ENCODE measurements around the gene ANK3.

DNA sequence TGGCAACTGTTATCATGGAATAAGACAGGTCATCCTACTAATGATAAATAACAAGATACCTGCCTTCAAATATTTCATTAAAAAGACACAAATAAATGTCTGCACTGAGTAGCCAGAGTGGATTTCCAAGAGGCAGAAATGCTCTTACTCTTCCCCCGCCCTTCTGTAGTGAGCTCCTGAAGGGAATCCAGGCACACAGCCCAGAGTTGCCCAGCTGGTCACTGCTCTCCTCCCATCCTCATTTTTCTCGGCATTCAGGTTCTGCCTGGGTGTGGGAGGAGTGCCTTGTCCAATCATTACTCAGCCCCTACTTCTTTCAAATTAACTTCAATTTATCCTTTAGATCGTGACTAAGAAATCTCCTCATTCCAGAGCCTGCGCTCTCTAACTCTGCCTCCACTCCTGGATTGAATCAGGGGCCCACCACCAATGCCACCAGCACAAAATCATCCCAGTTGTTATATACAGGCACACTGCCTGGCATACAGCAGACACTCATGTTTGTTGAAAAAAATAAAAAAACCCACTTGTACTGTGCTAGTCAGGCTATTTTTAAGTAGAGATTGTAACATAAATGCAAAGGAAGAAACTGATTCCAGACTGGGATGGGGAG, 12.2 kb downstream of the CCDC6 start:
- PRO-cap = no peak
- RAMPAGE, long total RNA = no peak
- RRBS = no CpG with 5 or more reads among the region's 4 CpGs

DNA sequence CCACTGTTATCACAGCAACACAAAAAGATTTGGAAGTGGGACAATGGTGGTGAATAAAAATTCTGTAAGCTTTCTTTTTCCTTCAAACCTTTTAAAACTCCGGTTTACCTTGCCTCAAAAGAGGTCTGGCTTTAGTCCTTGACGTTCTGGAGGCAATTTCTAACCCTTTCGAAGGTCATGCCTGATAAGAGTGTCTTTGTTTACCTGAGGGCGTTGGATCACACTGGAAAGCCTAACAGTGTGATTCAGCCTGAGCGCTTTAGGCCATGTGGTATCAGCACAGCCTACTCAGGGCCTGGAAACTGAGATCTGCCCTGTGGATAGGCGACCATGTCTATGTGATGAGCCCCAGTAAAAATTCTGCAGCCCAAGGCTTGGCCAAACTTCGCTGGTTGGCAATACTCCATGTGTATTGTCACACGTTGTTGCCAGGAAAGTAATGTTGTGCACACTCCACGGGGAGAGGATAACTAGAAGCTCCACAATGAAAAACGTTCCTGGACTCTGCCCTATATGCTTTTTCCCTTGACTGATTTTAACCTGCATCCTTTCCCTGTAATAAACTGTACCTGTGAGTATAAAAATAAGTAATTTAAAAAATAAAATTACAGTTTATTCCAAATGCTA, 10.7 kb downstream of the CCDC6 start:
- PRO-cap = no peak
- RAMPAGE, long total RNA = no peak
- RRBS = no CpG with 5 or more reads among the region's 10 CpGs

DNA sequence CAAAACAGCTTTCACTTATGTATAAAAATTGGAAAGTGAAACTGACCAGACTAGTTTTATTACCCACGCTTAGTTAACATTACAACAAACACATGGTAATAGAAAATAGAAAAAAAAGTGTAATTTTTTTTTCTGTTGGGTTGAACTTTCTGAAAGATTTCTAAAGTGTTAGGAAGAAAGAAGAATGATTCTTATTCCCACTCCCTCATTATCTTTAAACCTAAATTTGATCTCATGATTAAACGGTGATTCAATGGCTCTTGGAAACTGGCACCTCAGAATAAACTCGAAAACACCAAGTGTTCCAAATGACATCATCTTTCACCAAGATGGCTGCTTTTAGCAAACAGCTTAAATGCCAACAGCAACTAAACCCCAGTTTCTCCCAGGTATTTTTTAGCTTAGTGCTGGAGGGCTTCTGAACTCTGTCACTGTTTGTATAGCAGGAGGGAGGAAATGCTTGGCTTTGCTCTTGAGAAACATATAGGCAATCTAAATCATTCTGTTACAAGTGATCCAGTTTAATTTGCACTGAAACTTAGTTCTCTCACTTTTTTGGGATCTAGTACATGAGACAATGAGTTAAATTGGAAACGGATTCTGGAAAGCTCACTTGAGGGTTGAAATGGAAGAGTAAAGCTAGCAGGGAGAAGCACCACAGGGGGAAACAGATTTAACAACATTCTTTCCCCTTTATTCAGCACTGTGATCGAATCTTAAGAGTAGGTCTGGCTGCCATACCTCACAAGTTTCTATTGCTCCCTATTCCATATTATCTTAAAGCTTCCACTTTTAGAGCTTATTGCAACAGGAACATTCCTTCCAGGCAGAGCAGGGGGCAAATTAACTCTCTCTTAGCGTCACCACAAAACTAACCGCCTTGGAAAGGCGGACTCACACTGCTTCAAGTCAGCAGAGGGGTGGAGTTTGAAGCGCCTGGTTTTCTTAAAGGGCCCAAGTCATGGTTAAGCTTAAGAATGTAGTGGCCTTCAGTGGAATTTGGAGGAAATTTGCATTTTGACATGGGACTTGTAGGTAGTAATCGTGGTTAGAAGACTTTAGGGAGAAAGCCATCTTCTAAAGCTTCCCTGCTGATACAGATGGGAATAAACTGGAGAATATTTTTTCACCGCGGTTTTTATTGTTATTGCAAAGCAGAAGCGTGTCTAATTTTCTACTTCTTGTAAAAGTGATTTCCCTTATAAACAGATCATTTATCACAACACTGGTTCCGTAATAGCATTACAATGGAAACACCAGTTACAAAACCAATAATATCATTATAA, 1.8 kb upstream of the CCDC6 start:
- PRO-cap = no peak
- RAMPAGE, long total RNA = no peak
- RRBS = no CpG with 5 or more reads among the region's 14 CpGs

- PRO-cap = no peak
- RAMPAGE, long total RNA = no peak
- RRBS = no CpG with 5 or more reads among the region's 3 CpGs
Observed at GRCh38 chr10:60141272-60141717, 234.9 kb upstream of the CCDC6 start.

DNA sequence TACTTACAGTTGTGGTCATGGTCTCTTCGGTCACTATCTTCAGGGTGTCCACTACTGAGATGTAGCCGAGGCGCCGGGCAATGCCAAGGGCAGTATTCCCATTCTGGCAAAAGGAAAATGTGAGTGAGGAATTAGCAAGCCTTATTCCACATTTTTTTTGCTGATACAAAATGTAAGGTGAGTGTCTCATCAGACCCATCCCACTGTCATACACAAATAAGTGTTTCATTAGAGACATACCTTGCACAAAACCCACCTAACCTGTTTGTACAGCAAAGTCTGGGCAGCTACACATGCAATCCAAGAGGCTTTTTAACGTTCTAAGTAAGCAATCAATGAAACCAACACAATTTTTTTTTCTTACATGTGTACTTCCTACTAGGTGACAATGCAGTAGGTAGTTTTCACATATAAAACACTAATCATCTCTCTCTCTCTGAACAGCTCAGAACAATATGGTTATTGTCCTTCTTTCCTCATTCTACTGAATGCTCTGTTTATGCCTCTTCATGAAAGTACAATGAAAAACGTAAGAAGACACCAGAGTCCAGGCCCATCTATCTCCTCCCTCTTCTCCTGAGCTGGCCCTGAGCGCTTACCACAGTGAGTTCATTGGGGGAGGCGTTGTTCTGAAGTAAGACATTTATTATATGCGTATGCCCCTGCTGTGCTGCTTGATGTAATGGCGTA, 217.2 kb downstream of the ANK3 start:
- PRO-cap = no peak
- RAMPAGE, long total RNA = no peak
- RRBS = no CpG with 5 or more reads among the region's 10 CpGs

DNA sequence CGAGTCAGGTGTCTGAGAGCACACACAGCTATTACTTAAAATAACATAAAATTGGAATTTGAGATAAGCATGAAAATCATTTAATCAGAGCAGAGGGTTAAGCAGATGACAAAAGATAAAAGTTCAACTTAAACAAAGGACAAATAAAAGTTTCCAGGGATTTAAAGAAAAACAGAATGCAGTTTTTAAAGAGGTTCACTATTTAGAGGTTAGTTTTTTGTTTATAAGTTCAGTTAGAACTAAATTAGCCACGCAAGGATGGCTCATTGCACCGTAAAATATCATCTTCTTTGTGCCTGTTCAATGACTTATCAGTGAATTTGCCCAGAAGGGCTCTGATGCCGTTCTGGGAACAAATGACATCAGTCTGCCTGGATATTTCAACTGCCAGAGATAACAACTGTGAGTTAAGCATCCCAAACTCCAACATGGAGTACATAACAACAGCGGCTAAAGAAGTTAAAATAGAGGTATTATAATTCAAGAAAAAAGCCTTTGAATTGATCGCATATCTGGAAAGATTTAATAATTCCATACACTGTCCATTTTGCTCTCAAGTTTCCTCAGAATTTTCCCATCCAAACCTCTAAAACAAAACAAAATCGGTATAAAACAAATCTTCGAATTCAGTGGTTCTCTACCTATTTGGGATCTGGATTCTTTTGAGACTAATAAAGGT, 107.7 kb downstream of the ANK3 start:
- PRO-cap = no peak
- RAMPAGE, long total RNA = no peak
- RRBS = no CpG with 5 or more reads among the region's 8 CpGs

GRCh38 chr10:60384620-60385290, 4.9 kb downstream of the ANK3 start:
- PRO-cap = no peak
- RAMPAGE, long total RNA = no peak
- RRBS = no CpG with 5 or more reads among the region's 5 CpGs

GRCh38 chr10:60389622-60390127, at the start of gene ANK3:
TSS of gene ANK3 (minus strand) at chr10:60389875.
- PRO-cap = no peak
- RAMPAGE, long total RNA = no peak
- RRBS = no CpG with 5 or more reads among the region's 6 CpGs

- PRO-cap = no peak
- RAMPAGE, long total RNA = no peak
- RRBS = no CpG with 5 or more reads among the region's 4 CpGs
Observed at GRCh38 chr10:60426054-60426830, 36.6 kb upstream of the ANK3 start.

GRCh38 chr10:60572290-60573231, 182.9 kb upstream of the ANK3 start:
- PRO-cap = no peak
- RAMPAGE, long total RNA = no peak
- RRBS = no CpG with 5 or more reads among the region's 12 CpGs

- PRO-cap = no peak
- RAMPAGE, long total RNA = no peak
- RRBS = no CpG with 5 or more reads among the region's 2 CpGs
Observed at GRCh38 chr10:60810748-60811319, 32.6 kb downstream of the CDK1 start.

DNA sequence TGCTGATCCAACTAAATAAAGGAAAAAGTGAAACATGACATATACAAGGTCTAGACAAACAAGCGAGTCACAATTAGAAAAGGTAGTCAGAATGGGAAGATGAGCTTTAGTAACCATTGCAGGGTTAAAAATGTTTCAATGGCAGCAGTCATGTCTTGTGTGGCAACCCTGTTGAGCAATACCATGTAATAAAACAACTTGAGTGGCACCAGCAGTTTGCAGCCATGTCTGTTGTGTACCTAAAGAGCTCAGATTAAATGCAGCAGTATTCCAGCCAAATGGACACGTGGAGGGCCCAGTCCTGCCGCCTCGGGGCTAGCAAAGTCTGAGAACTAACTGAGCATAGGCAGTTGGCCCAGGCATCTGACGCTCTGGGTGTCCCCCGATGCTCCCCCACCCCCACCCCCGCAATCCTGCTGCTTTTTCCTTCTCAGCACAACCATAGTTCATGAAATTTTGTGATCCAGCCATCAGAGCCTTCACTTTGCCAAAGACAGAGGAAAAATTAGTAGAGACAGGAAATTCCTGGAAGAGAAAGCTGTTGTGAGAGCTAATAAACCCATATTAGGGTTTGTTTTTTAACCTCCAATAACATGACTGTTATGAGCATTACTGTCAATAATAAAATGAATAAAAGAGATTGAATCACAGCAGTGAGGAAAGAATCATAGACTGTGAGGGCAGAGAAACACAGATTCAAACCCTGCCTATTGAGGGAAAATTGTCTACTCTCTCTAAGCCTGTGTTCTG, 220.6 kb upstream of the RHOBTB1 start:
- PRO-cap = no peak
- RAMPAGE, long total RNA = no peak
- RRBS = no CpG with 5 or more reads among the region's 7 CpGs

DNA sequence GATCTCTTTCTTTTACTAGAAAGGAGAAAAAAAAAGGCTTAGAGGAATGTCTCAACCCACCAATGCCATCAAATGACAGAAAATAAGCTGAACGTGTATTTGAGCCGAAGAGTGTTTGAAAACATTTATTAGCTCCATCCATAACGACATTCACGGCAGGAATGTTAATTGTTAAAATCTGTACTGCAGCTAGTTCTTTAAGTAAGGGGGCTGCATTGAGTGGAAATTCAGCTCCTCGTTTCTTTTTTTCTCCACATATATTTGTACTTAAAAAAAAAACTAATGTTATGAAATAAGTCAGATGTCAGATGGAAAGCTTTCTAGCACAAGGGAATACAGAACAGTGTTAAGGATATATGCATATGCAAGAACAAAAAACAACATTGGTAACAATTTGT, 63.7 kb upstream of the ARID5B start:
- PRO-cap = no peak
- RAMPAGE, long total RNA = no peak
- RRBS = no CpG with 5 or more reads among the region's 5 CpGs

DNA sequence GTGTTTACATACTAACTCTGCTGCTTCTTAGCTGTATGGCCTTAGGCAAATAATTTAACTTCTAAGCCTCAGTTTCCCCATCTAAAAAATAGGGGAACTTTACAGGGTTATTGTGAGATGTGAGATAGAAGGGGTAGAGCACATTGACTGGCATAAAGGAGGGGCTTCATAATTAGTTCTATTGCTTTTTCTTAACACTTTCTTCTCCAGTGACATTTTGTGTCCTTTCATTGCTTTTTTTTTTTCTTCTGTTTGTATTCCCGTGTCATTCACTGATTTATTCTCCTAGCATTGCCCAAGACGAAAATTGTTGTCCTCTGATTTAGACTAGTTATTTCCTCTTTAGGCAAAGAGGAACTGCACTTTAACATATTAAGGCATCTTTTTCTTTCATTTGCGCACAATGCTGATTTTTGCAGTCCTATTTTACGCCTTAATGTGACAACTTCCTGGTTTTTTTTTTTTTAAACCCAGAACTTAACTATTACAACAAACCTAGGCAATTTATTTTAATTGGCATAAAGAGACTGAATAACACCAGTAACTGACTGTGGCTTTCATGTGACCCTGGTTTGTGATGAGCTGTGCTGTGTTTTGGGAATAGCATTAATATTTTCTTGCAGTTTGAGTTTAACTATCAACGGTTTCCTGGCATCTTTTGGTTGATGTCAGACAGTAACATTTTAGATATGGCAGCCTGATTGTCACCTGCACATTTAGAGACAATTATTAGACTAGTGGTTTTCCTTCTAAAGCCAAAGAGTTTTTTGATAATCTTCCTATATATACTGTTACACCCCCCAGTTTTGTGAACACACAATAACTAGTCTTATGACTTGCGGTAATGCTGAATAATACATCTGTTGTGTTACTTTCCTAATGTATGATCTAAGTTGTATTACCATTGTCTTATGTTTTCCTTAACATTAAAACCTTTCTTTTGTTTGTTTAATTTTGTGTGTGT, 39.8 kb downstream of the ARID5B start:
- PRO-cap = no peak
- RAMPAGE, long total RNA = no peak
- RRBS = no CpG with 5 or more reads among the region's 6 CpGs

DNA sequence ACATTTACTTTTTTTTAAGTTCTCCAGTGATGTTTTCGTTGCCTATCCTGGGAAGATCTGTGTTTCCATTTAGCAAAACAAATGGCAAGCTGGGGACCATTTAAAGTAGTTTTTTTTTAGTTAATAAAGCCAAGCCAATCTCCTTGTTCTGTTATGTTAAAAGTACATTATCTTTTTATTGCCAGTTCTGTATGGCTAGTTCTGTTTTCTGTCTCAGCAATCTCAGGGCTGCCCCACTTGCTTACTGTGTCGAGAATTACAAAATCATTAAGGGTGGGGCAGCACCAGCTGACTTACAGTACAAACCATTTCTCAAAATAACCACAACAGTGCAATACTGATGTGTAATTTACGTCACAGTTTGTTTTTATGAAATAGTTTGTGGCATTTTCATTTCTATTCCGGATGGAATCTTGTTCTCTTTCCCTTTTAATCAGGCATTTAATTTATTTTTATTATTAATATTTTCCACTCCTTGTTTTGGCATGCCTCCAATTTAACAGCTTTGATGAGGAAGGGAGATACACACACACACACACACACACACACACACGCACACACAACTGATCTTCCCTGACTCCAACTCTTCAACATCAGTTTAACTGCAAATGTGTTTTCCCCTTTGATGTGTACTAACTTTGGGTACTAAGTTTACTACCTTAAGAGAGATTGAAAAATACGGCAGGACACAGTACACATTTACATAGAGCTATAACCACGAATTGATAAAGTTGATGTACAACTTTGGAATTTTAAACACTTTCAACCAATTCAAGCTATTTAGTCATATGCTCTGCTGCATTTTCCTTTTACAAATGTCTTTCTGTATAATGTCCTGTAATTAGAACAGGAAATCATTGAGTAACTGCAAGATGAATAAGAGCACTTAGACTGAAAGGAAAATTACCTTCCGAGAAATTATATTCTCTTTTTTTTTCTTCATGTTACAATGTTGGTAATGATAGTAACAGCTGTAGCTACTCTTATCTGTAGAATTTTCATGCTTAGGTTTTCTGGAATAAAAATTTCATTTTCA, 91.4 kb downstream of the ARID5B start:
- PRO-cap = no peak
- RAMPAGE, long total RNA = no peak
- RRBS = no CpG with 5 or more reads among the region's 8 CpGs

DNA sequence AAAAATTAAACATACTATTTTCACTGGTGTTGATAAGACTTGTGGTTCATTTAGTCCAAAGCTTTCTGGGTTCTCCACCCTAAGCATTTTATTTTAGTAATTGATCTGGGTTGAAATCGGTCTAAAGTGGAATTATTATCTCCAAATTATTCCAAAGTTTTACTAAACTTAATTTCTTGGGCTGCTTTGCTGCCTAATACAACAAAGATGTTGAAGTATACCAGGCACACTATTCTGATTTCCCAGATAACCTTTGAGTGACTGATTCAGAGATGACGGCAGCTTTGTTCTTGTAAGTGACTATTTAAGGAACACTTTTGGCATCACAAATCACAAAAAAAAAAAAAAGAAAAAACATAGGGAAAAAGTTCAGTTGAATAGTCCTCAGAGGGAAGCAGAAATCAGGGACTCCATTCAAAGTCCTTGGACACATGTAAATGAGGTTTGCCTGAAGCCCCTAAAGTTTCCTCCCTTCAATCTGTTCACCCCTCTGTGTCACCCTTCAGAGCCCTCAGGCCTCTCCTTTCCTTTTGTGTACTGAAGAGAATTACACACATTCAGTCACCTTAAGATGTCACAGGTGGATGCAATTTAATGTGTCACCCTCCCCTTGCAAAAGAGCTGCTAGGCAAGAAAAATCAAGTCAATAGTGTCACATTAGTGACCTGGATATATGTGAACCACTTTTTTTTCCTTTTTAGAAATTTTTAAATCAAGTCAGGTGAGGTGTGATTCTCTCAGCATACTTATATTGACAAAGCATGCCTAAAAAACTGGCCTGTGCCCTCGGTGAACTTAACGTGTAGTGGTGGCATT, 81.5 kb downstream of the RTKN2 start:
- PRO-cap = no peak
- RAMPAGE, long total RNA = no peak
- RRBS = no CpG with 5 or more reads among the region's 4 CpGs

DNA sequence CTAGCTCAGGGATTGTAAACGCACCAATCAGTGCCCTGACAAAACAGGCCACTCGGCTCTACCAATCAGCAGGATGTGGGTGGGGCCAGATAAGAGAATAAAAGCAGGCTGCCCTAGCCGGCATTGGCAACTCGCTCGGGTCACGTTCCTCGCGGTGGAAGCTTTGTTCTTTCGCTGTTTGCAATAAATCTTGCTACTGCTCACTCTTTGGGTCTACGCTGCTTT, 12.5 kb upstream of the RTKN2 start:
- PRO-cap = no peak
- RAMPAGE, long total RNA = no peak
- RRBS = no CpG with 5 or more reads among the region's 10 CpGs

- PRO-cap = no peak
- RAMPAGE, long total RNA = no peak
Observed at GRCh38 chr10:62519398-62519816, 145.2 kb downstream of the ZNF365 start.

GRCh38 chr10:62528473-62528939, 154.3 kb downstream of the ZNF365 start:
- PRO-cap = no peak
- RAMPAGE, long total RNA = no peak
- RRBS = no CpG with 5 or more reads among the region's 2 CpGs

GRCh38 chr10:62636867-62637820, 167.4 kb upstream of the ADO start:
- PRO-cap = no peak
- RAMPAGE, long total RNA = no peak
- RRBS = no CpG with 5 or more reads among the region's 12 CpGs

Measured in lung (tissue), 4 donors.